HT1080 (cell line): ENCODE data around the gene POU4F1.

RAMPAGE:
- cytosol, long total RNA = no peak
- long total RNA = no peak
- nucleus, long total RNA = no peak
Observed at GRCh38 chr13:77746279-77746725, 48.8 kb downstream of the SLAIN1 start.

DNA sequence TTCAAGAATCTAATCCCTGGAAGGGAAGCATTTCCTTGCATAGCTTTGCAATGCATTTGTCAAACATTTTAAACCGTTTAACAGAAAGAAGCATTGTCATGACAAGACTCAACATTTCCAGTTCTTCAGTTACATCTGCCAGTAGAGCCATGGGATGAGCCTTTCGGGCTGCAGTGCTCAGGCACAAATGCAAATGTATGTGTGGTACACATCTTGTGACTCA lies 64.8 kb downstream of the EDNRB start:
RAMPAGE:
- cytosol, long total RNA = no peak
- long total RNA = no peak
- nucleus, long total RNA = no peak

GRCh38 chr13:77946414-77946902 lies 27.8 kb upstream of the EDNRB start:
RAMPAGE:
- cytosol, long total RNA = no peak
- long total RNA = no peak
- nucleus, long total RNA = no peak

DNA sequence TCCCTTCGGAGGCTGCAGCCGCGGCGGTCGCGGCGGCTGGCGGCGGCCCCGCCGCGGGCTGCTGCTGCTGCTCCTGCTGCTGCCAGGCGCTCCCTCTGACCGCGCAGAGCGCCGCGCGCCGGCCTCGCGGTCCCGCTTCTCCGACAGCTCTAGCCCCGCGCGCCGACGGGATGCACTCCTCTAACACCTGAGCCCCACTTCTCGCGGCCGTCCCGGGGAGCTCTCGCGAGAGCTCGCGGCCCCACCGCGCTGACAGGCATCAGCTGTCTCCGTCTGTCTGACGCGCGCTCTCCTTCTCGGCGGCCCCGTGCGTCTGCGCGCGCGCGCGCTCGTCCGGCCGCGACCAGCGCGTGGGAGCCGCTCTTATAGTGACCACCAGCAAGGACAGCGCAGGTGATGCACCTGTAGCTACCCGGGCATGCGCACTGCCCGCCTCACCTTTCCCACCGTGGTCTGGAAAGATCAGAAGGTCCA lies at the start of gene POU4F1:
POU4F1 (minus strand) TSS at position 151 of the 474 bp plus-strand sequence.
RAMPAGE:
- cytosol, long total RNA = no peak
- long total RNA = no peak
- nucleus, long total RNA = no peak

RAMPAGE:
- cytosol, long total RNA = no peak
- long total RNA = no peak
- nucleus, long total RNA = no peak
Observed at GRCh38 chr13:79387562-79388186, 18.4 kb downstream of the RBM26 start.

DNA sequence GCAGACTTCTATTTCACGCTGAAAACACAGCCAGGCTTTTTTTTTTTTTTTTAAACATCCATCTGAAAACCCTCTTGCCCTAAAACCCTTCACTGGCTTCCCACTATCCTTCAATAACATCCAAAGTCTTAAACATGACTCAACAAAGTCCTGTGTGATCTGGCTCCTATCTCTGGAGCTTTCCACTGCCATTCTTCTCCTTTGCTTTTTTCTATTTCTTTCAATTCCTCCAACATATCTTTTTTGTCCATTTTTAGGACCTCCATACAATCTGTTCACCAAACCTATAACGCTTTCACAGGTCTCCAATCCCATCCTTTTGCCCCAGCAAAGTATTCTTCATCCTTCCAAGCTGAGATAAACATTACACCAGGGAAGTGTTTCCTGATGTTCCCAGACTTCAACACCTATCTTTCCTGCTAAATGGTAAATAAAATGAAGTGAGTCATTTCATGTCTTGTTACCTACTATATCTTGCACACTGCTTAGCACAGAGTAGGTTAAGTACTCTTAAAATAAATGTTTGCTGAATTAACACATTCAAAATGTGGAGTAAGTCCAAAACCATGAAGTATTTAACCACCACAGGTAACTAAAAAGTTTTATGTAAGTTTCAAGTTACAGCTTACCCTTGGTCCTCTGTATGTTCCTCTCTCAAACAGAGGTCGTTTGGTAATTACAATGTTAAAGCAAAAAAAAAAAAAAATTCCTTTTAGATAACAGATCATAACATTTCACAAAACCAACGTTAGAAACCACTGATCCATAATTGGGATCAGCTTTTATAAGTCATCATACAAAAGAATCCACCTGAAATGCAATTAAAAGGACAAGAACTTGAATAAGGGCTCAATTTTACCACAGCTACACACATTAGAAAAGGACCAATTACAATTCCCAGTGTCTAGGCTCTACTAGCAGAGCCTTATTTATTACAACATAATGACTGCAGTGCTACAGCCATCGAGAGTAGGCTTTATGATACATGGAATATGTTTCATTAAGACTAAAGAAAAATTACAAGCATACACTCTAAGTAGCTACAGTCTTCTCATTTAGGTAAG lies 3.3 kb downstream of the RBM26 start:
RAMPAGE:
- cytosol, long total RNA = no peak
- long total RNA = no peak
- nucleus, long total RNA = no peak

RAMPAGE:
- cytosol, long total RNA = no peak
- long total RNA = no peak
- nucleus, long total RNA = no peak
Observed at GRCh38 chr13:79482198-79482773, 1.3 kb downstream of the NDFIP2 start.

GRCh38 chr13:80133663-80133997 lies 207.3 kb downstream of the SPRY2 start:
RAMPAGE:
- cytosol, long total RNA = no peak
- long total RNA = no peak
- nucleus, long total RNA = no peak

GRCh38 chr13:80823432-80823982 lies 482.6 kb upstream of the SPRY2 start:
RAMPAGE:
- cytosol, long total RNA = no peak
- long total RNA = no peak
- nucleus, long total RNA = no peak

RAMPAGE:
- cytosol, long total RNA = no peak
- long total RNA = no peak
- nucleus, long total RNA = no peak
Observed at GRCh38 chr13:82219725-82219924, 1662.6 kb downstream of the SLITRK1 start.

GRCh38 chr13:87677220-87678197 lies 6.3 kb downstream of the SLITRK5 start:
RAMPAGE:
- cytosol, long total RNA = no peak
- long total RNA = no peak
- nucleus, long total RNA = no peak

GRCh38 chr13:88934220-88934567 lies 1263.0 kb downstream of the SLITRK5 start:
RAMPAGE:
- cytosol, long total RNA = no peak
- long total RNA = no peak
- nucleus, long total RNA = no peak

DNA sequence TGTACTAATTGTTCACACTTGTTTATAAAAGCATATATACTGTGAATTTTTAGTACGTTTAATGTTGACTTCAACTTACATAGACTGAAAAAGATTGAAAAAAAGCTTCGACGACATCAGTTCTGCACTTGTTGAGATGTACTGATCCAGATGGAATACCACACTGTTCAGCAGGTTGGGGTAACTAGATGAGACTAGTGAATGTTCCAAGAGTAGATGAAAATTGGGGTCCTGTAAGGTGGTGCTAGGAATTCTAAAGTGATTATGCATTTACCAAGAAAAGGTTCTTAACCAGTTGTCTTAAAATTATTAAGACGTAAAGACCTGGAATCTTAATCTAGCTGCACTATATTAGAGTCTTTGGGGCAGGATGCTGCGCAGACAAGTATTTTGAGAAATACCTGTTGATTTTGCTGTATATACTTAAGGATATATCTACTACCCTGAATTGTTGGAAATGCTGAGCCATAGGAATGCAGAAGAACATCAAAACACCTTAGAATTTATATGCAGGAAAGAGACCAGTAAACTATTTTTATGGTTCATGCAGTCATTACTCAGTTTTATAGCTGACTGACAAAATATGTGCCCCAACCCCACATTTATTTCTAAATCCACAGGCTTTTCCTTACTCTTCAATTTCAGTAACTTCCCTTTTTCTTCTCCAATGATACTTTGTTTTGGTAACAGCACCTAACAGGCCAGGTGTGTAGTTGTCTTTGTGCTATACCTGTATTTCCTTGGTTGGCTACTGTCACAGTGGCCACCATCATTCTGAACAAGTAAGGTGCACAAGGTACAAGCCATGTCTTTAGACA lies 42.4 kb upstream of the GPC5 start:
RAMPAGE:
- cytosol, long total RNA = no peak
- long total RNA = no peak
- nucleus, long total RNA = no peak

RAMPAGE:
- cytosol, long total RNA = no peak
- long total RNA = start-site peak on the minus strand at chr13:92379506-92379536, 16 reads
- nucleus, long total RNA = no peak
Observed at GRCh38 chr13:92379336-92380002, 847.1 kb upstream of the GPC6 start.

DNA sequence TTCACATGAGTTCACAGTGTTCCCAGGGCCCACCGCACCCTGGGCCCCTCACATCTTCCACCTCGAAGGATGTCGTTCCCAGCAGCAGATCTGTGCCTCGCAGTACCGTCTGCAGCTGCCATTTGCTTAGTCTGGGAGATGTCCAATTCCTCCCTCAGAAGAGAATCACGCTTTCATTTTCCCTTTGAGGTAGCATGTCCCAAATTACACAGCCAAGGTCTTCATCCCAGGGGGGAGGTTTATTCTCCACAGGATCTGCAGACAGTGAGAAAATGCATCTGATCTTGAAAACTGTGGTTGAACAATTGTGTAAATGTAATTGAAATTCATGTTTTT lies 150.2 kb downstream of the DCT start:
RAMPAGE:
- cytosol, long total RNA = no peak
- long total RNA = no peak
- nucleus, long total RNA = no peak

DNA sequence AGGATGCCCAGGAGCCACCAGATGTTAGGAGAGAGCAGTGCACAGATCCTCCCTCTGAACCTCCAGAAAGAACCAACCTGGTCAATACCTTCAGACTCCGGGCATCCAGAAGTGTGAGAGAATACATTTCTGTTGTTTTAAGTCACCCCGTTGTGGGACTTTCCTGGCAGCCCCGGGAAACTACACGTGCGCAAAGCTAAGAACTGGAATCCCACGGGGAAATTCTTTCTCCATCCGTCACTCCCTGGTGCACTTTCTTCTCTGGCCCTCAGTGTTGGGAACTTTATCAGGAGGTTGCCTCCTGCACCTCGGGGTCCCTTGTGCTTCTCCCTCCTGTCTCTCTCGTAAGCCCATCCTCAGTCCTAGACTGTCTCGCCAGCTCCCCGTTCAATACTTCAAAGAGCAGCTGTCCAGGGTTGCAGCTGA lies 137.0 kb downstream of the DCT start:
RAMPAGE:
- cytosol, long total RNA = no peak
- long total RNA = no peak
- nucleus, long total RNA = no peak

DNA sequence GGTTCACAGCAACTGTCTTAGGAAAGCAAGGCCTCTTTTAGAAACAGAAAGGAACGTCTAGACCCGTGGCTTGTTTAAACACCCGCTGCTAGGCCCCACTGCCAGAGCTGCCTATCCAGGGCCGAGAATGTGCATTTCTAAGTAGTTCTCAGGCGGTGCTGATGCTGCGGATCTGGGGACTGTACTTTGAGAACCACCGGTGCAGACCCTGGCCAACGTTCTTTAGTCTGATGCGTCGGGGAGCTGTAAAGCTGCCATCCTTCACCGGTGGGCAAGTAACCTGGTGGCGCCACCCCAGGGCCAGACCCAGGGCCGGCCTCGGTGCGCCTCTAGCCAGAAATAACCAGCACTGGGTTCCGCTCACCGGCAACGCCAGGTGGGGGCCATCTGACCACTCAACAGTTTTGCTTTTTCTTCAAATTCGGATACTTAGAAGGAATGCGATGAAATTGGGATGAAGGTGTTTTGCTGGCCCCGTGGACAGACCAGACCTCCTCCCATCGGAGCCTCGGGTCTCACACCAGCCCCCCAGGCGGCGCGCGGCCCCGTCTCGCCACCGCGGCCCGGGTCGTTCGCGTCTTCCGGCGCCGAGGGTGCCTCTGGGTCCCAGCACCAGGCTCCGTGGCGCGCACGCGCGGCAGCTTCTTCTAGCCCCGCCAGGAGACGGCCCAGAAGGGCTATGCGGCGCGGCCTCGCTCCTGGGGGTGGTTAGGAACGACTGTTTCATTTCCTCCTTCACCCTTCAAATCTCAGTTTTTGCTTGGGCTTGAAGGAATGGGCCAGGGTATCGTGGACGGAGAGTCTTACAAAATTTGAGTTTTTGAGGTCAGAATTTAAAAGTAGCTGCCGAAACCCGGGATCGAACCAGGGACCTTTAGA lies 46.9 kb downstream of the TGDS start:
RAMPAGE:
- cytosol, long total RNA = no peak
- long total RNA = no peak
- nucleus, long total RNA = no peak

DNA sequence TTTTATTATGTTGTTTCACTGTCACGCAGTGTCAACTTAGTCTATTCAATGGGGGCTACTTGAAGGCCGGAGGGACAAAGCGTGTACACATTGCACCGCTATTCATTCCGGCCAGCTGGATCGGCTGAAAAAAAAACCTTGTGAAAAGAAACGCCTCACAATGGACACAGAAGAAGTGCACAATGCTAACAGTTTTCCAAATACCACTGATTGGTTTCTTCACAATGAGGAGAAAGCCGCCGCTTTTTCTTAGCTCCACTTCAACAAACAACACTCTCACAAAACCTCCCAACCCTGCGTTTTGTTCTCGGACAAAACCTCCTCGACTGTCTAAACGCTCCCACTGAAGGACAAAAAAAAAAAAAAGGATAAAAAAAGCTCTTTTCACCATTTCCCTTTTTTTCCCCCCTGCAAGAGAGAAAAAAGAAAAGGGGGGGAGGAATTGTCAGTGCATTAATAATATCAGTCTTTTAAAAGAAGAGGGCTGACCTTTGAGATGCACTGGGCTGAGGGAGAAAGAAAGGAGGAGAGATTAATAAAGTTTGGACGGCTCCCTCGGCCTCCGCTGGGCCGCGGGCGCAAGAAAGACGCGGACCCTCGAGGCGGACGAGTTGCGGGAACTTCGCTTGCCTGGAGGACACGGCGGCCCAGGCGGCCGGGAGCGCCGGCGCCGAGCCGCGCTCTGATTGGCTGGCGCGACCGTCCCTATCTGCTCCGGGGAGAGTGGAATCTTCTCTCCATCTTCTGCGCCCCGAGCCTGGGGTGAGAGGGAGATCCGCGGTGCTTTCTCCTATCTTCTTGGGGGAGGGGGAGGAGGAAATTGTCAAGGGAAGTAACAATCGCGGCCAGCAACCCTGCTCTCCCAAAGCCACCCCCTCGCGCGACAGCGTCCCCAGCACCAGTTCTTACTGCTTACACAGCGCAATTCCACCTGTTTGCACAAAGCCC lies 5.2 kb downstream of the SOX21 start:
RAMPAGE:
- cytosol, long total RNA = no peak
- long total RNA = no peak
- nucleus, long total RNA = no peak

DNA sequence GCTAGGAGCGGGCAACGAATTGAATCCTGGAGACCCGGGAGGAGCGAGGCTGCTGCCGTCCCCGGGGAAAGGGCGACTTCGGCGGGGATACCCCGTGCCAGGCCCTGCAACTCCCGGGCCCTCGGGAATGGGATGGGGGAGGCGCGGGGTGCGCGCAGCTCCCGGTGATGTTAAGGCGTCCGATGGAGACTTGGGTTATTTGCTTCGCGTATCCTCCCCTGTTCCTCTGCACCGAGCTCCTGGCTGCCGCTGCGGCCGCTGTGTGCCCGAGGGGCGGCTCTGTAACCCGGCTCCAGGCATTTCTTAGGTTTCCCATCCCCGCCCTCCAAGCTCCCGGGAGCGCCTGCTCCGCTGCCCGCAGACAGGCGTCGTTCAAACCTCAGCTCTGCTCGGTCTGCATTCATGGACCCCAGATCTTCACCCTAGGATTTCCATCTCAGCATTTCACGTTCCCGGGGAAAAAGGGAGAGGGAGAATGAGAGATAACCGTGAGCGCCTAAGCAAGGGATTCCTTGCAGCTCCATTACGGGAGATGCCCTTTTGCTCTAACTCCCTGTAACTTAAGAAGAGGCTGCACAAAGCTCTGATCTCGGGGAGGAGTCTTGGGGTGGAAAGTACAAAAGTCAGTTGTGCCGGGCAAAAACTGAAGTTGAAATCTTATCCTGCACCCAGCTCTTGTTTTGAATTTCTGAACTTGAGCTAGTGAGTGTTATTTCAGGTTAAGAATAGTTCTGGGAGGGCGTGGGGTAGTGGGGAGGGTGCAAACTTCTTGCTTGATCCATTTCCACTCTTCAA lies 256.2 kb upstream of the SOX21 start:
RAMPAGE:
- cytosol, long total RNA = no peak
- long total RNA = no peak
- nucleus, long total RNA = no peak

DNA sequence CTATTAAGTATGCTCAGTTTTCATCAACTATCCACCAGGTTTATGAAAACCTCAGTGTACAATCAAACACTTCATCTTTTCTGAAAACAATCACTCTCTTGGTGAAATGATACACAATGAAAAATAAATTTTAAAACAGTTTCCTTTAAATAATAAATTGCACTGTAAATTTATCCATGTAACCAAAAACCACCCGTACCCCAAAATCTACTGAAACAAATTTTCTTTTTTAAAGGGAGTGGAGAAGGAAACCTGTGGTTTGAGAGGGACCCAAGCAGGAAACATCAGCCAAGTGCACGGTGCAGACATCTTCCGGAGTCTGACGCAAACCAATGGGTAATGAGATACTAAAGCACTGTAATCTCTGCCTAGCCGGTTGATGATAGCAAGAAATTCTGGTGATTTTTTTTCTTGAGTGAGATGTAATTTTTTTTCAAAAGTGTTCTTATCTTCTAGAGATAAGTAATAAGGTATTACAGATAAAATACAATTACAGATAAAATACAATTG lies 115.4 kb downstream of the ABCC4 start:
RAMPAGE:
- cytosol, long total RNA = no peak
- long total RNA = no peak
- nucleus, long total RNA = no peak